HCT116 (cell line): ENCODE measurements around the gene SUPT7L.

- RRBS, result no CpG with 5 or more reads among the region's 3 CpGs
Measured at GRCh38 chr2:27653336-27654083, 9.9 kb downstream of the SUPT7L start.

- RRBS, result 4% methylated on average over 9 of the region's 52 CpGs
Measured at GRCh38 chr2:27663265-27664051, at the start of gene SUPT7L. SUPT7L (minus strand) TSS chr2:27663614.

DNA sequence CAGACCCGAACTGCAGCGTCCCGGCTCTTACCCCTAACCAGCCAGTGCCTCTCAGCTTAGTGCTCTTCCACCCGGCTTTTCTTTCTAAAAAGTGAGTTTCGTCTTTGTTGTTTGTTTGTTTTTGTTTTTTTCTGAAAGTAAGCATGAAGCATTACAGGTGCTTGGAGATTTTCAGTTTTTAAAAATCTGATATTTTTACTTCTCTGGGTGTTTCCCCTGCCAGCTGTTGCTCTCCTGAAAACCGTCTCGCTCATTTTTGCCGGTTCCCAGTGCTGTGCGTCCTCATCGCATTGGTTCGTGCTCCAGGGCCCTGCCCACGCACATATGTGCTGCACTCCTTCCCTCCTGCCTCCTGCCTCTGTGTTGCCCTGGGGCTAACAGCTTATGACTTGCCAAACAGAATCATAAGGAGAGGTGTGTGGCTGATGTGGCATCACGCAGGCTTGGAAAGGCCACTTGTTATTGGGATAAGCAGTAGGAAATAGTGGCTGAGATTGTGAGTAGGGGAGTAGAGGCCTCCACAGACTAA, 53.3 kb downstream of the SLC4A1AP start:
- RRBS, result 92% methylated on average over 1 of the region's 13 CpGs

DNA sequence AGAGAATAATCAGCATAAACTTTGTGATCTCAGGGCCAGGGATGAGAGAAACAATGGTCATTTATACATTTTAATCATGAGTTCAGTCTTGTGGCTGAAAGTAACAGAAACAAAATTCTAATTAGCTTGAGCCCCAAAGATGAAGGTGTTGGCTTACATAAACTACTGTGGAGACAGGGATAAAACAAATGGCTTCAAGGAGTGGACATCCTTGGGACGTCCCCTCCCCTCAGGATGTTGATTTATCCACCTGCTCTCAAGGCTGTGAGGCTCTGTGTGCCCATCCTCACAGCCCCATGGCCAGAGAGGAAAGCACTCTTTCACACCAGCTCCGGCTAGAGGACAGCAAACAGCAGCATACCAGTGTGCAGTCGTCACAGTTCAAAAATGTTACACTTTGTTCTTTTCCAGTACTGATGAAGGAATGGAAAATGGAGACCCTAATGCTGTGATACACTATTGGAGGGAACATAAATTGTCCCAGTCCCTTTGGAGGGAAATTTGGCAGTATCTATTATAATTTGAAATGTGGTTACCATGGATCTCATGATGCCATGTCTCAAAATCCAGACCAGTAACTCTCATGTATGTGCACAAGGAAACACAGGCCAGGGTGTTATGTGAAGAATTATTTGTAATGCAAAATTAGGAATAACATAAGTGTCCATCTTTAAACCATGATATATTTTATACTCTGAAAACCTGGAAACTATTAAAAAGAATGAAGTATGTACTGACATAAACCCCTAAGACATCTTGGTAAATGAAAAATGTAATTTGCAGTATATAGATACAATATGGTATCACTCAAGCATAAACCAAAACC, 46.1 kb upstream of the MRPL33 start:
- RRBS, result no CpG with 5 or more reads among the region's 3 CpGs

DNA sequence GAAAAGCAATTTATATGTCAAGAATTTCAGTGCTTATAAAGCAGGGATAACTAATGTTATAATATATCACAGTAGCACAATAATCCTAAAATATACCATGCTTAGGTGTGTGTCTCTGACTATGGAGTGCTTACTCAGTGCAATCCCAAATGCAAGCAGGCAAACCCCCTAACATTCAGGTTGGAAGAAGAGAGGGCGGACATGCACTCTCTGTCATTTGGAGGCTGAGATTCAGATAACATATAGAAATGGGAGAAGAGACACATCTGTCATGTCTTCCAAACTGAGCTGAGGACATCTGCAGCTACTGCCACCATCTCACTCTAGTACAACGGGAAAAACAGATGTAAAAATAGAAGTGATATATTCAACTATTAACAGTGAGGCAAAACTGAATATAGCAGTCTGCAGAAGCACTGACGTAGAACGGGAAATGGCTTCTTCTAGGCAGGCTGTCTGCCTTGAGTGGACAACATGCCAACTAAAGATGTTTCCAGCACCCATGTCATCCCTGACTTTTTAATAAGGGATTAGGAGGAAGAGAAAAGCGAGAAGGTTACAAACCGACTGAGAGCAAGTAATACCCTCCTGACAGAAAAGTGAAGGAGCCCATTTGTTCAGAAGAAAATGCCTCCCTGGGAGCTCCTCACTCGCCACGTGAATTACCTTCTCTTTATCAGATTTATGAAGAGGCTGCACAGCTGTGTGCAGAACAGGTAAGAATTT, 51.6 kb downstream of the MRPL33 start:
- RRBS, result no CpG with 5 or more reads among the region's 8 CpGs

DNA sequence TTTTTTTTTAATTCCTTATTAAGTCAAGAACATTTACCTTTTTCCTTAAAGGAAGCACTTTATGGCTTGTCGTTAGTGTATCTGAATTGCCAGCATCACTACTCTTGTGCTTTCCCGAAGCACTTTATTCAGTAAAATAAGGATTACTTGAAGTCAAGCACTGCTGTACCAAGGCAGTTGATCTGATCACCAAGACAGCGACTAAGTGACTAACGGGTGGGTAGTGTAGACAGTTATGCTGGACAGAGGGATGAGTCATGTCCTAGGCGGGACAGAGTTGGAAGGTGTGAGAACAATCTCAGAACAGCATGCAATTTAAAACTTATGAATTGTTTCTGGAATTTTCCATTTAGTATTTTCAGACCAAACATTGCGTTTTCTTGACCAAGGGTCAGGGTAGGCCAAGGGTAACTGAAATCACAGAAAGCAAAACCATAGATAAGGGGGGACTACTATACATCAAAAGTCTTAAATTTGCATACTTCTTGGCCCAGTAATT, 13.4 kb downstream of the BABAM2 start:
- RRBS, result no CpG with 5 or more reads among the region's 6 CpGs

DNA sequence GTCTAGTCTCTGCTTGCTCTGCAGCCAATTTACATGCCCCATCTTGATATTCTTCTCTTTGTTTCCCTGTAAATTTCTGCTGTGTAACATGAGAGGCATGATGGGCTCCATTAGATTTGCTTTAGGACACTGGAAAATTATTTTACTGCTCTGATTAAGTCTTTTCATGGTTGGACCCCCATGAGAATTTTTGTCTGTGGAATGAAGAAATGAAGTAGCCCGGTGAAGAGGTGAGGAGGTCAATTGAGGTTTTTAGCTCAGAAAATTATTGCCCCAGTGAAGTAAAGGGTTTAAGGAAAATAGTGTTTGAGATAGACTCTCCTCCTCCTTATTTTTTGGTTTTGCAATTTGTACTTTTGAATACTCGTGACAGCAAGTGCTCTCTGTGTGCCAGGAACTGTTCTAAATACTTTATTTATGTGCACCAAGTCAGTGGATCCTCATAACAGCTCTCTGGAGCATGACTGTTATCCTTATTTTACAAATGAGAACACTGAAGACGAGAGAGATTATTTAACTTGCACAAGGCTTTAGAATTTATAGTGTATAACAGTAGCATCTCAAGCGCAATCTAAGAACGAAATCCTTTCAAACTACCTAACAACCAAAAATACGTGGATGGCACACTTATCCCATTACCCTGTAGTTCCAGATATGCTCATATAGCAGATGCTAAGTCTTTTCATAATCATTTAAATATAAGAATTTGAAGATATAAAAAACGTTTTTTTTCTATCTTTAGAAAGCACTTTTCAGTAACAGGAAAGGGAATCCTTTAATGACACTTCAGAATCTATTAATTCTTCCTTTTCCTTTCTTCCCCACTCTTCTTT, 24.6 kb downstream of the BABAM2 start:
- RRBS, result no CpG with 5 or more reads among the region's 7 CpGs

- RRBS, result no CpG with 5 or more reads among the region's 6 CpGs
Measured at GRCh38 chr2:27921928-27922621, 31.5 kb downstream of the BABAM2 start.

DNA sequence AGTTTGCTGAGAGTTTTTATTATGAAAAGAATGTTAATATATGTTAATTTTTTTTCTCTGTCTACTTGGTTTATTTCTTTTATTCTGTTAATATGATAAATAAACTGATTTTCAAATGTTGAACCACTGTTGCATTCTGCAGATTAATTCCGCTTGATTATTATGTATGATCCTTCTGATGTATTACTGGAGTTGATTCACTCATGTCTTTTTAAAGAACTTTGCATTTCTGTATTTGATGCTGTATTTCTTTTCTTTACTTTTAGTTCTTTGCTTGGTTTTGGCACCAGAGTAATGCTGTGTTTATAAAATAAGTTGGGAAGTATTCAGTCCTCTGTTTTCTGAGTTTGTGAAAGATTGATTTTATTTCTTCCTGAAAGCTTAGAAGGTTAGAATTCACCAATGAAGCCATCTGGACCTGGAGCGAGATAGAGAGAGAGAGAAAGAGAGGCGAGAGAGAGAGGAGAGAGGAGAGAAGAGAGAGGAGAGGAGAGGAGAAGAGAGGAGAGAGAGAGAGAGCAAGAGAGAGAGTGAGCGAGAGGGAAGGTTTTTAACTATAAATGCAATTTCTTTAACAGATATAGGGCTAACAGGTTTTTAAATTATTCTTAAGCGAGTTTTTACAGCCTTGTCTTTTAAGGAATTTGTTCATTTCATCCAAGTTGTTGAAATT, 55.8 kb downstream of the BABAM2 start:
- RRBS, result no CpG with 5 or more reads among the region's 5 CpGs

GRCh38 chr2:27954788-27955478, 64.4 kb downstream of the BABAM2 start:
- RRBS, result no CpG with 5 or more reads among the region's 2 CpGs

DNA sequence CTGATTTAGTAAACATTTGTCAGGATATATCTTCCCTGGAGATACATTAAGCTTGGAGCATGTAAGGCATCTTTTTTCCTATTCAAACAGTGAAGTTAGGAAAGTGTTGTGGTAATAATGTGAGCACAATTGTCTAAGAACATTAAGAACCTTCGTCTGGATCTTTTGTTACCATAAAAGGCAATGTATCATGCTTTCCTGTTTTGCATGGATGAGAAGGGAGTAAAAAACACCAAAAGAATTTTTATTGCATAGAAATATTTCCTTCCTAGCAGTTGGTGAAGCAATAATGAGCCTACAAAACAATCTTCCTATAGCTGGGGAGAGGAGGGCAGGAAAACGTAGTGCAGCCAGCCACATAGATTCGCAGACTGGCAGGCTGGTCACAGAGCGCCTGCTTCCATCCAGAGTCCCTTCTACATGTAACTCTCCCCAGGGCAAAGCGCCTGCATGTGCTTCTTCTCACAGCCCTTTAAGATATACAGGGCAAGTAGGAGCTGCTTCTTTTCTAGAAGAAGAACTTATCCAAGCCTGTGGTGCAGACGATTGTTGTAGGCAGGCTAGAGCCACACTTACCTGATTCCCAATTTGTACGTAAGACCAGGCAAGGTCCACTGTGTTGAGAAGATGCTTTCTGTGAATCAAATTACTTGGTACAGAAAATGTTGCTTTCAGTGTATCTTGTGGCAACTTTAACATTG, 190.4 kb downstream of the BABAM2 start:
- RRBS, result no CpG with 5 or more reads among the region's 7 CpGs

DNA sequence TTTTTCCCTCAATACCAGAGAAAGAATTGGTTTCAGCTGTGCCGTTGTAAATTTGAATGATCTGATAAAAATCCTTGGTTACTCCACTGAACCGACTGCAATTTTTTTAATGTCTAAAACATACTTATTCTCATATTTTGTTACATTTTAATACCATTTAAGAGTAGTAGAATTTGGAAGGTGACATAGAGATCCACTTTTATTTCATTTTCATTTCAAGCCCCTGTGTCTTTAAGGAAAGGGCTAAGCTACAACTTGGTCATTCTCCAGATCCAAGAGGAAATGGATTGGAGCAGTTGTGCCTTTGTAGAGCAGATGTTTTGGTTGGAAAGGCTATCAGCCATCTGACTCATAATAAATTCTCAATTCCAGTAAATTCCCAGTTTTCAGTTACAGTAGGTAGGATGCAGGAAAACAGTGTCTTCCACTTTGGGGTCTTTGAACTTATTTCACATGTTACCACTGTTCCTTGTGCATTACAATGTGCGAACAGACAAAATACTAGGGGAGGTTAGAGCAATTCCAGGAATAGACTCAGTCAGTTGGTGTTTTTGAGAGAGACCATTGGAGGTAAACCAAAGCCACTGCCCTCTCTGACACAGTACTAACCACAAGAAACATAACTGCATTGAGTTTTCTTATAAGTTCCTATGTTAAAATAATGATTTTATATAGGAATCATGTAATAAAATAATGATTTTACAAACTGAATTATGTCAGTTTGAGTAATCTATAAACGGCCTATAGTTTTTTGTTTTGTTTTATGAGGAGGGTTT, 211.9 kb downstream of the BABAM2 start:
- RRBS, result no CpG with 5 or more reads among the region's 4 CpGs

- RRBS, result no CpG with 5 or more reads among the region's 22 CpGs
Measured at GRCh38 chr2:28366264-28367058, 26.2 kb upstream of the FOSL2 start.

- RRBS, result no CpG with 5 or more reads among the region's 3 CpGs
Measured at GRCh38 chr2:28375751-28376041, 17.0 kb upstream of the FOSL2 start.

DNA sequence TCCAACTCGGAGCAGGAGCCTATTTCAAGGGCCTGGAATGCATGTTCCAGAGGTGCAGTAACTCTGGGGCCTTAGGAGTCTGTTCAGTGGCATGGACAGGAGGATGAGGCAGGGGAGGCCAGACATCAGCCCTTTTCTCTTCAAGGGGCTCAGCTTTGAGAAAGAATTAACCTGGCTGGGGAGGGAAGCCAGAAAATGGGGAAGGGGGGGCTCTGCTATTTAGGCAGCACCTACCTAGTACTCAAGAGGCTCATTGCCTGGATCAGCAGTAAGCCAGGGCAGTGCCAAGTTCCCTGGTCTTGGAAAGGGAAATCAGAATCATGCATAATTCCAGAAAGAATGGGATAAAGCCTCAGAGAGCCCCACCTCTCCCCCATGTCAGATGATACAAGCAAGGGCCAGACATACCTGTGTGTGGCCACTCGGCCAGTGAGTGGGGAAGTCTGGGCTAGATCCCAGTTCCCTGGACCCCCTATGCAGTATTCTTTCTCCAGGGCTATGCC, 12.3 kb downstream of the FOSL2 start:
- RRBS, result no CpG with 5 or more reads among the region's 2 CpGs

DNA sequence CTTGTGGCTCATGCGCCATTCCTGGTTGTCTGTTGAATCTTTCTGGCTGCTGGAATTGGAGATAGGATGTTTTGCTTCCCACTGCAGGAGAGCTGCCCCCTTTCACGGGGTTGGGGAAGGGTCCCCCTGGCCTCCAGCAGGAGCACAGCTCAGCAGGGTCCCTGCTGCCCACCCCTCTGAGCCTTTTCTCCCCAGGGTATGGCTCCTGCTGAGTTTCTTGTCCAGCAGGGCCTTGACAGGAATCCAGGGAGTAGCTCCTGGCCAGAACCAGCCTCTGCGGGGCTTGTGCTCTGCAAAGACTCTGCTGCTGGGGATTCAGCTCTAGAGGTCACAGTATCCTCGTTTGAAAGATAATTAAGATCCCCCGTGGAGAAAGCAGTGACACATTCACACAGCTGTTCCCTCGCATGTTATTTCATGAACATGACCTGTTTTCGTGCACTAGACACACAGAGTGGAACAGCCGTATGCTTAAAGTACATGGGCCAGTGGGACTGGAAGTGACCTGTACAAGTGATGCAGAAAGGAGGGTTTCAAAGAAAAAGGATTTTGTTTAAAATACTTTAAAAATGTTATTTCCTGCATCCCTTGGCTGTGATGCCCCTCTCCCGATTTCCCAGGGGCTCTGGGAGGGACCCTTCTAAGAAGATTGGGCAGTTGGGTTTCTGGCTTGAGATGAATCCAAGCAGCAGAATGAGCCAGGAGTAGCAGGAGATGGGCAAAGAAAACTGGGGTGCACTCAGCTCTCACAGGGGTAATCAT, 21.3 kb downstream of the FOSL2 start:
- RRBS, result no CpG with 5 or more reads among the region's 9 CpGs

GRCh38 chr2:28444946-28445517, 50.8 kb upstream of the PLB1 start:
- RRBS, result no CpG with 5 or more reads among the region's 5 CpGs

- RRBS, result no CpG with 5 or more reads among the region's 13 CpGs
Measured at GRCh38 chr2:28545662-28546355, 49.9 kb downstream of the PLB1 start.

DNA sequence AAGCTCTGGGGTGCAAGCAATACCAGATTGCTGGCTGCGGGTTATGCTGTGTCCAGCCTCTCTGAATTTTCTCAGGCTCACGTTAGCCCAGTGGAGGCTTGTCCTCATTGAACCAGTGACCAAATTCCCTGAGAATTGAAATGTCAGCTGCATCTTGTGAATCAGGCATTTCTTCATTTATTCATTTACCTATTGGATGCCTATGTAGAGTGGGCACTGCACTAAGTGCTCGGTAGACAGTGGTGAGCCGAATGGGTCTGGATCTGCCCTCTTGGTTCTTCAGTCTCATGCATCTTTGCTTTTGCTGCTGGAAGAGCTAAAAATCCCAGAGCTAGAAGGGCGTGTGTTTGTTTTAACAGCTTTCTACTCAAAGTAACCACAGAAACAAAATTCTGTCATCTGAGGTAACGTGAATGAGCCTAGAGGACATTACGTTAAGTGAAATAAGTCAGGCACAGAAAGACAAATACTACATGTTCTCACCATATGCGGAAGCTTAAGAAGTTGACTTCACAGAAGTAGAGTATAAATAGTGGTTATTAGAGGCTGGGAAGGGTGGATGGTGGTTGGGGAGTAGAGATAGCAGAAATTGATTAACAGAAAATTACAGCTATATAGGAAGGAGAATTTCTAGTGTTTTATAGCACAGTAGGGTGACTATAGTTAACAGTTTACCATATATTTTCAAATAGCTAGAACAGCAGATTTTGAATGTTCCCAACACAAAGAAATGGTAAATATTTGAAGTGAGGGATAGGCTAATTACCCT, 119.8 kb downstream of the PLB1 start:
- RRBS, result no CpG with 5 or more reads among the region's 8 CpGs

- RRBS, result no CpG with 5 or more reads among the region's 22 CpGs
Measured at GRCh38 chr2:28624677-28625824, 126.6 kb upstream of the PPP1CB start.